Daoy (cell line): ENCODE measurements around a stretch of chr9.

DNA sequence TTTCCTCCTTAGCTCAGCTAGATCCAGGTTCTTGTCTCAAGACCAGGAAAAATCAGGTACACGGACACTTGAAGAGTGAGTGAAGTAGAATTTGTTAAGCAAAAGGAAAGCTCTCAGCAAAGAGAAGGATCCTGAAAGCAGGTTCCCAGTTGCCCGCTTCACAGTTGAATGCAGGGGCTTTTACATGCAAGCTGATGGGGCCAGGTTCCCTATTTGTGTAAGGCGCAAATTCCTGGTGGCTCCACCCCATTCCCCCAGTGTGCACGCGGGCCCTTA, 2.6 kb upstream of the AGTPBP1 start:
- RAMPAGE, long total RNA: no peak

- RAMPAGE, long total RNA: no peak
Measured at GRCh38 chr9:85804929-85805452, 63.2 kb upstream of the AGTPBP1 start.

- RAMPAGE, long total RNA: no peak
Measured at GRCh38 chr9:85941995-85942309, 1.0 kb downstream of the NAA35 start.

- RAMPAGE, long total RNA: no peak
Measured at GRCh38 chr9:86097347-86097815, 2.0 kb downstream of the GOLM1 start.

- RAMPAGE, long total RNA: no peak
Measured at GRCh38 chr9:86351935-86352280, 2.3 kb downstream of the TUT7 start.

GRCh38 chr9:87041771-87042704, 94.7 kb upstream of the GAS1 start:
- RAMPAGE, long total RNA: no peak

- RAMPAGE, long total RNA: no peak
Measured at GRCh38 chr9:87372408-87373095, 125.1 kb upstream of the DAPK1 start.

- RAMPAGE, long total RNA: no peak
Measured at GRCh38 chr9:87410537-87411400, 86.9 kb upstream of the DAPK1 start.

DNA sequence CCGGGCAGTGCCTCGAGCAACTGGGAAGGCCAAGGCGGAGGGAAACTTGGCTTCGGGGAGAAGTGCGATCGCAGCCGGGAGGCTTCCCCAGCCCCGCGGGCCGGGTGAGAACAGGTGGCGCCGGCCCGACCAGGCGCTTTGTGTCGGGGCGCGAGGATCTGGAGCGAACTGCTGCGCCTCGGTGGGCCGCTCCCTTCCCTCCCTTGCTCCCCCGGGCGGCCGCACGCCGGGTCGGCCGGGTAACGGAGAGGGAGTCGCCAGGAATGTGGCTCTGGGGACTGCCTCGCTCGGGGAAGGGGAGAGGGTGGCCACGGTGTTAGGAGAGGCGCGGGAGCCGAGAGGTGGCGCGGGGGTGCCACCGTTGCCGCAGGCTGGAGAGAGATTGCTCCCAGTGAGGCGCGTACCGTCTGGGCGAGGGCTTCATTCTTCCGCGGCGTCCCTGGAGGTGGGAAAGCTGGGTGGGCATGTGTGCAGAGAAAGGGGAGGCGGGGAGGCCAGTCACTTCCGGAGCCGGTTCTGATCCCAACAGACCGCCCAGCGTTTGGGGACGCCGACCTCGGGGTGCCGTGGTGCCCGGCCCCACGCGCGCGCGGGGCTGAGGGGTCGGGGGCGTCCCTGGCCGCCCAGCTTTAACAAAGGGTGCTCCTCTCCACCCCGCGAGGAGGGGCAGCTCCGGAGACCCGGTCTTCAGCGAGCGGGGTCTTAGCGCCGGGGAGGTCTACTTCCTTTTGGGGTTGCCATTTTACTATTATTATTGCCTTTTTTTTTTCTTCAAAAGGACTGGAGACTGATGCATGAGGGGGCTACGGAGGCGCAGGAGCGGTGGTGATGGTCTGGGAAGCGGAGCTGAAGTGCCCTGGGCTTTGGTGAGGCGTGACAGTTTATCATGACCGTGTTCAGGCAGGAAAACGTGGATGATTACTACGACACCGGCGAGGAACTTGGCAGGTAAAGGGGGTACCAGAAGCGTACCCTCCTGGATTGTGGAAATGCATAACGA, 825 bp downstream of the DAPK1 start:
- RAMPAGE, long total RNA: no peak

GRCh38 chr9:87686020-87686674, 39.8 kb upstream of the CTSL start:
- RAMPAGE, long total RNA: no peak

DNA sequence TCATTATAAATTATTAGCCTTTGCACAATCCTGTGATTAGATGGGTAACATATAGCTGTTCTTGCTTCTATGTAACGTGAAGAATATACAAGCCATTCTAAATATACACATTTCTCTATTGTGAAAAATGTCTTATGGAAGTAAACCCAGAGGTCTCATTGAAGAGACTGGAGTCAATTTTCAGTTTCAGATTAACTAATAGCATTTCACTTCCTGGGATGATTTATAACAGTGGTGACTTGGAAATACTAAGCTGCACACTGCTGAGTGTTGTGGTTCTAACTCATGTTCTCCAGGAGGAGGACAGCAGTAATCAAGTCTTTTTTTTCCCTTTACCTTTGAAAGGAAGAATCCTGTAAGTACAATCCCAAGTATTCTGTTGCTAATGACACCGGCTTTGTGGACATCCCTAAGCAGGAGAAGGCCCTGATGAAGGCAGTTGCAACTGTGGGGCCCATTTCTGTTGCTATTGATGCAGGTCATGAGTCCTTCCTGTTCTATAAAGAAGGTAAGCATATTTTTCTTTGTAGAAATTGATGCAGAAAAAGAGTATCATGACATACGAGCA, 3.4 kb downstream of the CTSL start:
- RAMPAGE, long total RNA: no peak

DNA sequence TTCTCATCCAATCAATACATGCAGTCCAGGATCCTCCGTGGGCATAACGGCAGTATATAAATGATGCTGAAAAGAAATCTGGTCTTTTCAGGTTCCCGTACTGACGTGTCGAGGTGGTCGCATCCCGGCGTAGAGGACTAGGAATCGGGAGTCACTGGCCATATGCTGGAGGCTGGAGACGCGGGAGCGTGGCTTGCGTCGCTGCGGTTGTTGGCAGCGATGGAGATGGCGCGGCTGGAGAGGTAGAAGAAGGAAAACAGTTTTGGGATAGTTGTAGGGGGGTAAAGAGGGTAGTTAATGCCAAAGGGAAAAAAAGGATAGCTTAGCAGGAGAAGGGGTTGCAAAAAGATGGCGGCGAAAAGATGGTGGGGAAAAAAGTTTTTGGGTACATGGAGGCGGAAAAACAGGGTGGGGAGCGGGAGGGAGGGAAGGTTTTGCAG, 16.5 kb upstream of the ENSG00000283205 start:
- RAMPAGE, long total RNA: no peak

DNA sequence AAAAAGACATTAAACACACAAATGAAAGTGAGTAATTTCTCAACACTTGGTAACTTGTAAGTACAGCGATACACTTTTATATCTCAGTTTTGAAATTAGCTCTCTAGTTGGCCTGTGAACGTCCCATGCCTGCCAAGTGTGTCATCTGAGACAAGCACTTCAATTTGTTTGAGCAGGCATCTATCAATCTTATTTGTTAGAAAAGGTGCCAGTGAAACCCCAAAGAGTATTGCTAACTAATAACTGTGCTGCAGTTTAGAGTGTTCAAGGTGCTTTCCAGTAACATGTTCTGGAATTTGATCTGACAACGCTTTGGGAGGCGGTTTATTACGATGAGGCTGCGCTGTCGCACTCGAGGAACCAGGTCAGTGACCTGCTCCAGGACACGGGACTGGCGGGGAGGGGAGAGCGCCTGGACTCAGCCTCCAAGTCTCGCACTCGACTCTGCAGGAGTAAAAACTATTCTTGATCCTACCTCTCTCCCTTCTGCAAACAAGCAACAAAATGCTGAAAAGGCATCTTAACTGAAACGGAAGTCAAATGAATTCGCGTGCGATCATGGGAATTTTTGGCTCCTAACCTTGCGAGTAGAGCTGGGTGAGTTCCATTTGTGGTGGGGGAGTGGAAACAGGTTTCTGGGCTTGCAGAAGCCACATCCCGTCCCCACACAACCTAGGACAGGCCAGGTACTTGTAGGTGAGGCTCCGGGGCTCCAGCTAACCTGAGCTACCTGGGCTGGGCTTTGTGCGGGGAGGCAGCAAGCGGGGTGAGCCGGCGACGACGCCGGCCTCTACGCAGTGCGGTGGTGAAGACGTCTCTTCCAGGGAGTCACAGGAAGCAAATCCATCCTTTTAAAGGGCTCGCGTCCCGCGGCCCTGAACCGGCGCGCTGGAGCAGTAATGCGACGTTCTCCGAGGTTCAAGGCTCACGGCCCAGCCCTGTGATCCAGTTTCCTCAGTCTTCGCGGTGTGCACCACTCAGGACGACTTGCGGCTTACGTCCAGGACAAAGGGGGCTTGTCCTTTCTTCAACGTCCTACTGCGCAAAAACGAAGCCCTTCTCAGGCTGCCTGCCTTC, 826 bp upstream of the SPIN1 start:
- RAMPAGE, long total RNA: no peak

GRCh38 chr9:88978015-88978400, 13.3 kb upstream of the S1PR3 start:
- RAMPAGE, long total RNA: no peak

DNA sequence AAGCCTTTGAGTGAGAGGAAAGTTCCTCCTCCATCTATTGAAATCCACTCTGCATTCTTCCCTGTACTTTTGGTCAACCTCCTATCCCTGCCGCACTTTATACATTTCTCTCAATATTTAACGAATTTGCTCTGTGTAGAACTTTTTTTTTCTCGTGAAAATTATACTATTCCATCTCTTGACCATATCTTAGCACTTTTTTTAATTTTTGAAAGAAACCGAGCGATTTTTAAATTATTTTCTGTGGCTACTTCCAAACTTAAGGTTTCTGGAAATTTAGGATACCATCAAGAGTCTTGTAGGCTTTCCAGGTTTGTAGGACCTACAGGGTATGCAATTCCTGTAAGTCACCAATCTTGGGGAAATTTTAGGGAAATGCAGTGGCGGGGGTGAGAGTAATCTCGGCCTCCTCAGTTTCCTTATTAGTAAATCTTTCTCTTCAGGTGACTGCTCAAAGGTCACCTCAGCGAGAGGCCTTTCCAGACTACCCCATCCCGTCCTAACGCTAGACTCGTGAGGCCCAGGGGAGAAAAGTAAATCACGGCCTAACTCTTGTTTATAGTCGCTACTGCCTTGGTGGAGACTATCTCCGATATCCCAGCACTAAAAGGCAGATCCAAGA, 498 bp upstream of the SECISBP2 start:
- RAMPAGE, long total RNA: no peak

DNA sequence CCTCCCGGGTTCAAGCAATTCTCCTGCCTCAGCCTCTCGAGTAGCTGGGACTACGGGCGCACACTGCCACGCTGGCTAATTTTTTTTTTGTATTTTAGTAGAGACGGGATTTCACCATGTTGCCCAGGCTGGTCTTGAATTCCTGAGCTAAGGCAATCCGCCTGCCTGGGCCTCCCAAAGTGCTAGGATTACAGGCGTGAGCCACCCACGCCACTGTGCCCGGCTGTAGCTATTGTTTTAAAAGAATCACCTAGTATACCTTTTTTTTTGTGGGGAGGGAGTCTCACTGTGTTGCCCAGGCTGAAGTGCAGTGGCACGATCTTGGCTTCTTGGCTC, 10.9 kb downstream of the SECISBP2 start:
- RAMPAGE, long total RNA: no peak

- RAMPAGE, long total RNA: no peak
Measured at GRCh38 chr9:89345153-89345881, 27.0 kb downstream of the SECISBP2 start.

- RAMPAGE, long total RNA: no peak
Measured at GRCh38 chr9:89391006-89391583, 72.8 kb downstream of the SECISBP2 start.

DNA sequence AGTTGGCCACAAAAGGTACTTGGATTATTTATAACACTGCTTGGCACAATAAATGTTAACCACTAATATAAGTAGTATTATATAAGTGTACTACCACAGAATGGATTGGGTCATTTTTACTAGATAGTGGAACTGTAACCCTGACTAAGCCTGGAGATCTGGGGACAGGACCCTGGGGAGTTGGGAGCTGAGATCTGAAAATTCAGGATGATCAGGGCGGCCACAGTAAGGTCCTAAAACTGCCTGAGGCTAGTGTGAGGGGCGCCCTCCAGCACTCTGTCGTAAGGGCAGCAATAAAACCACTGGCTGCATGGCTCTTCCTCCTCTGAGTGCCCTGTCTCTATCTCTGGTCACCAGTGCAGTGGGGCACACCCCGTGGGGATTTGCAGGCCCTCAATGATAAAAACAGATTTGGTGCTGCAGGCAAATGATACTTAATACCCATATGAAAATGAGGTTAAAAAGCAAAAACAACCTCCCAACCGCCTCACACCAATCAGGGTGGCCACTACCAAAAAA, 65.7 kb downstream of the SEMA4D start:
- RAMPAGE, long total RNA: no peak

- RAMPAGE, long total RNA: no peak
Measured at GRCh38 chr9:89436970-89437715, 60.8 kb downstream of the SEMA4D start.